ENCODE measurements around a stretch of chr7.

DNA sequence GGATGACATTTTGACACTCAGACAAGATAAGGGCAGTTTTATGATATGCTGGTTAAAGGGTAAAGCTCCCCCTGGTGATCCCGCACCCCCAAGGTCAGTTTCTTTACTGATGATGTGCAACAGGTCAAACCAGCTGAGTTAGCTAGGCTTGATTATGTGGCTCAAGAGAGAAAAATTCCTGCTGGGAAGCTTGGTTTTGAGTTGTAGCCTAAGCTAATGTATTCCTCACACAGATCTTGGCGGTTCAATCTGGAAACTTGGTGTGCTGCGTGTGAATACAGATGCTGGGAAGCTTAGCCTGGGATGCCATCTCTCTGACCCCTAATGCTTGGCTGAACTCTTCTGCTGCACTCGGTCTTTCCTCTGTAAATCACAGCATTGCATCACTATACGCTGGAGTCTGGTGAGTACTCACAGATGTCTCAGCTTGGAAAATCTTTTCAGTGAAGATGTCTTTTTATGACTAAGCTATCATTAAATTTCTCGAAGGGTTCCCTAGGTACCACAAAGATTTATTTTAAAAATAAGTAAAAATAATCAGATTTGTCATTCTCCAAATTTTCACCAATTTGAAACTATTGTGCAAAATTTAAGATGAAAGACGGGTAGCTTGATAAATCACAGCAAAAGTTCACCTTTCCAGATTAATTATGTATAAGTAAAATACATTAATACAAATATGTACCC, 11.2 kb upstream of the AKR1D1 start:
- RAMPAGE, long total RNA: no peak
- RRBS: no CpG with 5 or more reads among the region's 7 CpGs

GRCh38 chr7:138518794-138519646, 59.0 kb downstream of the TRIM24 start:
- RAMPAGE, long total RNA: no peak
- RRBS: no CpG with 5 or more reads among the region's 3 CpGs

DNA sequence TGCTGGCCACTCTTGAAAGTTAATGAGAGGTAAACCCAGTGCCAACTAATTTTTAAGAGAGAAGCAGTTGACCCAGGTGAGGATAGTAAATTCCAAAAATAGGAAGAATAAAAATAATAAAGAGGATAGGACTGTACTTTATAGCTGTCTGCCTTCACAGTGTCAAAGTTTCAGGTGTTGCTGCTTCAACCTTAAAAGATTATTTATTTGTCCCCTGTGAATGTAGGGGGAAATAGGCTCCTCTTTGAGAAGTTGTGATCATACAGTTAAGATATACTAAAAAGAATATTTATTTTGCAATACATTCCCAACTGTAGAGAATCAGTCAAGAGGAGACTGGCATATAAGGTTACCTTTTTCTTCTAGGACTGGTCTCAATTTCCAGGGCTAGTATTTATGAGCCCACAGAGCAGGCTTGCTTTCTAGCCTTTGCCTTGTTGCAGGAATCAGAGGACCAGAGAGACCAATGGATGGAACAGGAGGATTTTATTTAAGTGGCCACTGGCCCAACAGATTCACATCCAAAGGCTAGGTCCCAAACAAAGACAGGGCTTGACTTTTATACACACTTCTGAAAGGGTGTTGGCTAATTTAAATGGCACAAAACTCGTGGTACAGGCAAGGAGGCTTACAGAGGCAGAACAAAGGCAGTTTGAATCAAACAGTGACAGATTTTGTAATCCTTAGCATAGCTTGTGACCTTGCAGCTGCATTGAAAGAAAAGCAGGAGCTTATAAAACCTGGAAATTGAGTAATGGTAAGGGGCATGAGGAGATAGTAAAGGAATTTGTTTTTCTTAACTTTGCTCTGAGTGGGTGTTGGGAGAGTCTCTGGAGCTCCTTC, 96.5 kb downstream of the TRIM24 start:
- RAMPAGE, long total RNA: no peak
- RRBS: no CpG with 5 or more reads among the region's 1 CpG

GRCh38 chr7:138563712-138564094, 103.6 kb downstream of the TRIM24 start:
- RAMPAGE, long total RNA: no peak
- RRBS: no CpG with 5 or more reads among the region's 3 CpGs

- RAMPAGE, long total RNA: no peak
- RRBS: no CpG with 5 or more reads among the region's 15 CpGs
Measured at GRCh38 chr7:138610423-138611390, 90.5 kb downstream of the SVOPL start.

DNA sequence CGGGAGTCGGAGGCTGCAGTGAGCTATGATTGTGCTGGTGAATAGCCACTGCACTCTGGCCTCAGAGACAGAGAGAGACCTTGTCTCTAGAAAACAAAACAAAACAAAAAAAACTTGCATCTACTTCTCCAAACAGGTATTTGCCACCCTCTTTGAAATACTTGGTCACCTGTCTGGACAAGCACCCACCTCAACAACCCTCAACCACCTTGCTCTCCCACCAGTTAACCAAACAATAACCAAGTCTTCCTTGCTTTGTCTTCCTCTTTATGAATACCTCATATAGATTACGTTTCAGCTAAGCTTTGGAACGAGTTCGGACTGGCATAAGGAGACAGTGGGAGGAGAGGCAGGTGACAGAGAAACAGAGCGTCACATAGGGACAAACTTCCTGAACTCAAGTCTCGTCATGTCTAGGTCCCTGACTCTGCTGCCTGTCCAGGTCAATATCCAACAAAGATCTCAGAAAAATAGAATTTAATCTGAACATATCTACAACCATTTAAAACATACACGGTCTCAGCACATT, 26.1 kb upstream of the SVOPL start:
- RAMPAGE, long total RNA: no peak
- RRBS: no CpG with 5 or more reads among the region's 8 CpGs

DNA sequence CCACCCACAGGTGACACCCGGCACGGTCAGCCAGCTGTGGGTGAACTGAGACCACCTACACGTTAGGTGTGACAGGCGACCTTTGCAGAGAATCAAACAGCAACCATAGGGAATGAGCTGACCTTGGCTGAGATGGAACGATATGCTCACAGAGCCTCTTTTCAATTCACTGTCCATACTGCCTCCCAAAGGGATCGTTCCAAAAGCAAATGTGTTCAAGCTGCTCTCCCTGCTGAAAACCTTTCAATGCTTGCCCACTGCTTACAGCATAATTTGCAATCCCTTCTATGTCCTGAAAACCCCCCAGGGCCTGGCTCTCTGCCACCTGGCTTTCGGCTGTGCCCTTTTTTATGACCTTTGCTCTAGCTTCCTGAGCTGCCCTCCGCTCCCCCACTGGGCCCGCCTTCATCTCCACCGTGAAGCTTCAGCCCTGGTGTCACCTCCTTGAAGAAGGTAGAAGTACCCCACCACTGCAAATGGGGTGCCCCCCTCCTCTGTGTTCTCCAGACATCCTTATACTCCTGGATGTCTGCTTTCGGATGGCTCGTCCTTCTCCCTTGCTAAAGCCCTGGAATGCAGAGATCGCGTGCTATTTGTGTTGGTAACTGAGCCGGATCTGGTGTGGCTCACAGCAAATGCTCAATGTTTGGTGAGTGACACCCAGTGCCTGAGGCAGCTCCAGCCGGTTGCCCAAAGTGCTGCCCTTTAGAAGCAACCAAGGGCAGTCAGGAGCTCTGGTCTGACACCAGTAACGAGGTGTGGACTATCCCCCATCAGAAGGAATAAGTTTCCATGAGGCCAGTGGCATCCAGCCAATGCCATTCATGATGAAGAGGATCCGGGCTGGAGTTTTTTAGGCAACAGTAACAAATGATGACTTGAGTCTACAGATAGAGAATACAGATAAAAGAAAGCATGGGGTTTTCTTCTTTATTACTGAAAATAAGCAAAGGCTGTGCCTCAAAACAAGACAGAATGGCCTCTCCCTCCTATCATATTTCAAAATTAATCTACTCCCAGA, 90.3 kb downstream of the KIAA1549 start:
- RAMPAGE, long total RNA: no peak
- RRBS: 40% methylated on average over 3 of the region's 18 CpGs

DNA sequence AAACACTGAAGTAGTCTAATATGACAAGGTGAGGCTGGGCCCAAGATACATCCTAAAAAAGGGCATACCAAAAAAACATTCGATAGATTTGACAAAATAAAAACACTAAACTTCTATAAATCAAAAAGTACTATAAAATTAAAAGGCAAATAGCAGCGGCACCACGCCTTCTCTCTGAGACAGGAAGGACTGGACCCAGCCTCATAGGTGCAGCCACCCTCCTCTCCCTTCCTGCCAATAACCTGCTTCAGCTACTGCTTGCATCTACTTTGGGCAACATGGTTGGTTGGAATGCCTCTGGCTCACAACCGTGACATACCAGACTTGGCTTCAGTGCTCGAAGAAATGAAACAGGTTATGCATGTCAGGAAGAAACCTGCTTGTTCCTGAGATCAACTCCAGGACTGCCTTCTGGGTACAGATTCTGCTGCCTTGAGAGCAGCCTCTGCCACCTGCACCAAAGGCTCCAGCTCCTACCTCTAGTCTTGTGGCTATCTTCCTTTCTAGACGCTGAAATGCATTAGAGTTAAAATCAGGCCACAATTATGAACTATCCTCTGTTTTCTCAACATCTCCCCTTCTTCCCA, 2.1 kb downstream of the ZC3HAV1L start:
- RAMPAGE, long total RNA: no peak
- RRBS: no CpG with 5 or more reads among the region's 6 CpGs

- RAMPAGE, long total RNA: no peak
- RRBS: no CpG with 5 or more reads among the region's 9 CpGs
Measured at GRCh38 chr7:139068335-139068896, 32.6 kb upstream of the ZC3HAV1L start.

GRCh38 chr7:139094980-139095834, 14.3 kb downstream of the ZC3HAV1 start:
- RAMPAGE, long total RNA: no peak
- RRBS: no CpG with 5 or more reads among the region's 16 CpGs

DNA sequence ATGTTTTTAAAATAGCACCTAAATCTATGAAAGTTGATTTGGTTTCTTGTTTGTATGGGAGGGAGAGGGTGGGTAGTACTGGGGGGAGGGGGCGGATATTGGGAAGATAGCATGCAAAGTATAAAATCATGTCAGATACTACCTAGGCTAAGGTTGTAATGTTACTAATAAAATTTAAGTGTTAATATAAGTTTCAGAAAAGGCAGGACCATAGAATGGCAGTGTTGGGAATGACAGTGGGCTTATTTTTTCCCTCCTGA, 11.7 kb downstream of the LUC7L2 start:
- RAMPAGE, long total RNA: no peak
- RRBS: no CpG with 5 or more reads among the region's 1 CpG

- RAMPAGE, long total RNA: no peak
- RRBS: no CpG with 5 or more reads among the region's 6 CpGs
Measured at GRCh38 chr7:139426802-139427569, 56.5 kb downstream of the KLRG2 start.

- RAMPAGE, long total RNA: no peak
- RRBS: no CpG with 5 or more reads among the region's 13 CpGs
Measured at GRCh38 chr7:139434303-139434911, 49.1 kb downstream of the KLRG2 start.

DNA sequence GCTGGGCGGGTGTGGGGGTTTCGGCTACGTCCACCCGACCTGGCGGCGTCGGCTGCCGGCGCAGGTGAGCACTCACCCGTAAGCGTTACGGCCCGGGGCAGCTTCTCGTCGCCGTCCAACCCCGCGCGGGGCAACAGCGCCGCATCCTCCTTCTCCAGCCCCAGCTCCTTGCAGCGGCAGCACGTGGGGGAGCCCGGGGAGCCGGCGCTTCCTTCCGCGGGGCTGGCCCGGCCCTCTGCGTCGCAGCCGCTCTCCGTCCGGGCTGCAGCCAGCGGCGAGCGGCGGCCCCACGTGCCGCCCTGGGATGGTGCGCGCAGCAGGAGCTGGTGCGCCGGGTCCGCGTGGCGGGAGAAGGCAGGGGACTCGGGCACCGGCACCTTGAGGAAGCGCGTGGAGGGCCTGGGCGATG, 659 bp downstream of the KLRG2 start:
- RAMPAGE, long total RNA: no peak
- RRBS: 2% methylated on average over 32 of the region's 52 CpGs

GRCh38 chr7:139565386-139566281, 42.1 kb downstream of the CLEC2L start:
- RAMPAGE, long total RNA: no peak
- RRBS: no CpG with 5 or more reads among the region's 3 CpGs

GRCh38 chr7:139566282-139566949, 42.9 kb downstream of the CLEC2L start:
- RAMPAGE, long total RNA: no peak
- RRBS: 42% methylated on average over 3 of the region's 11 CpGs

DNA sequence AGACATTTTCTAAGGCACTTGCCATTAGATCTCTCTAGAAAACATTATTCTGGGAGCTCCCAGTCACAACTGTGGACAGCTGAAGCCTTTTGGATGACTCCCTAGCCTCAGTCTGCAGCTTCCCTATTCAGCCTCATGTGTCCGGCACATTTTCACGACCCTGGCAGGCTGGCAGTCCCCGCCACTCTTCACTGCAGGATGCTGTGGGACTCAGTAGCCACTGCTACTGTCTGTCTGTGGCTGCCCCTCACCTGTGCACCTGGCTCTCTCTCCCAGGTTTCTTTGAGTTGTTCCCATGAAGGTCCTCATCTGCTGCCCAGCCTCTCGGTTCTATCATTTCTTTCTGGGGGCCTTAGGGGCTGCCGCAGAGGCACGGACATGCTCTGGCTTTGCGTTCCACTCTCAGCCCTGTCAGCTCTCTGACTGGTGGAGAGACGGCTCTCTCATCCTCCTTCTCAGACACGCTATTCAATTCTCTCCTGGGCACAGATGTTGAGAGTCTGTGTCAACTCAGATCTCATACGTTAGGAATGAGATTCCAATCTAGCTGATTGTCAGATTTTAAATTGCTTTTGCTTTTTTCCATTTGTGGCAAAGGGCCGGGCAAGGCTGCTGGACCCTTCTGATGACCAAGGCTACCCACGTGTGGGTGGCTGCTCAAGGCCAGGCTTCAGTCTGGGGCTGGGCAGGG, 71.3 kb downstream of the CLEC2L start:
- RAMPAGE, long total RNA: no peak
- RRBS: no CpG with 5 or more reads among the region's 12 CpGs

GRCh38 chr7:139687910-139688639, 89.7 kb downstream of the HIPK2 start:
- RAMPAGE, long total RNA: no peak
- RRBS: no CpG with 5 or more reads among the region's 7 CpGs

GRCh38 chr7:139708333-139708958, 69.4 kb downstream of the HIPK2 start:
- RAMPAGE, long total RNA: no peak
- RRBS: no CpG with 5 or more reads among the region's 7 CpGs

GRCh38 chr7:139772008-139772666, 5.7 kb downstream of the HIPK2 start:
- RAMPAGE, long total RNA: no peak
- RRBS: no CpG with 5 or more reads among the region's 10 CpGs

Measured in cardiac muscle cell (in vitro differentiated cells and primary cell).